Gastrocnemius medialis (tissue), 3 donors: ENCODE measurements around the genes SEMA5A and TAS2R1.

DNA sequence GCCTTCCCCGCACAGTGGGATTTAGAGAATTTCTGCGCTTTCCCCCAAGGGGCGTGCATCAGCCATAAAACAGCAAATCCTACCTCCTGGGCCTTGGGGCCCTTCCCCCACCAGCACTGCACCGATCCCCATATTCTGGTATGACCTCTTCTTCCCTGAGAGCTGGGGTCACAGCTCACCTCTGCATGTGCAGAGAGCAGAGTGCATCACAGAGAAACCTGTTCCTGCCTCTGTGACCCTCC is 308.3 kb upstream of the IRX1 start:
- PRO-cap, result no peak
- RAMPAGE, long total RNA, 3 experiments, result no peak in any of the 3 experiments

DNA sequence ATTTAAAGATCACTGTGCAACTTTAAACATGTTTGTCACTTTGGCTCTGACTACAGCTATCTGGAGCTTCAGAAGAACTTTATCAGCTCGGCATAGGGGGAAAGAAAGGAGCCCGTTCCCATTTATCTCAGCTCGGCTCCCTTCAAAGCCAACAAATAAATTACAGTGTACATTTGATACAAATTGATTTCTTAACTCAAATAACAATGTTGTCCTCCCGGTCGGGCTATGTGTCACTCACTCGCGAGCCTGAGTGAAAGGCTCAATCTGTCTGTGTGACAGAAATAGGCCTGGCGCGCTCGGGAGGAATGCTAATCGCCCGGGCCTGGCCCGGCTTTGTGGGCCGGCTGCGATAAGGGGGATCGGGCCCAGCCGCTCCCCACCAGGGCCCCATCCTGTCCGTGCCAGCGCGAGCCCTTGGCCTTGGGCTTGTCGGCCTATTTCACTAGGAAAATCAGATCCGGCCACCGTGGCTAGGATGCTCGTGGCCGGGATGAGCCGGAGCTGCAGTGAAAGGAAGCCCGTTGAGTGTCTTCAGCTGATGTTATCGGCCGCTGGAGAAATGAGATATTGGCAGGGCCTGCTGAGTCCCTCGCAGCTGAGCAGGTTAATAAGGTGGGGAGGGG is 258.6 kb downstream of the IRX1 start:
- PRO-cap, result no peak
- RAMPAGE, long total RNA, 3 experiments, result no peak in any of the 3 experiments

GRCh38 chr5:4231309-4231640 is 635.6 kb downstream of the IRX1 start:
- PRO-cap, result no peak
- RAMPAGE, long total RNA, 3 experiments, result no peak in any of the 3 experiments

- PRO-cap, result no peak
- RAMPAGE, long total RNA, 3 experiments, result no peak in any of the 3 experiments
Measured at GRCh38 chr5:5271805-5272230, 131.7 kb downstream of the ADAMTS16 start.

- PRO-cap, result no peak
- RAMPAGE, long total RNA, 3 experiments, result no peak in any of the 3 experiments
Measured at GRCh38 chr5:5834947-5835429, 412.5 kb downstream of the ICE1 start.

- PRO-cap, result no peak
- RAMPAGE, long total RNA, 3 experiments, result no peak in any of the 3 experiments
Measured at GRCh38 chr5:6332738-6333165, 45.6 kb downstream of the MED10 start.

DNA sequence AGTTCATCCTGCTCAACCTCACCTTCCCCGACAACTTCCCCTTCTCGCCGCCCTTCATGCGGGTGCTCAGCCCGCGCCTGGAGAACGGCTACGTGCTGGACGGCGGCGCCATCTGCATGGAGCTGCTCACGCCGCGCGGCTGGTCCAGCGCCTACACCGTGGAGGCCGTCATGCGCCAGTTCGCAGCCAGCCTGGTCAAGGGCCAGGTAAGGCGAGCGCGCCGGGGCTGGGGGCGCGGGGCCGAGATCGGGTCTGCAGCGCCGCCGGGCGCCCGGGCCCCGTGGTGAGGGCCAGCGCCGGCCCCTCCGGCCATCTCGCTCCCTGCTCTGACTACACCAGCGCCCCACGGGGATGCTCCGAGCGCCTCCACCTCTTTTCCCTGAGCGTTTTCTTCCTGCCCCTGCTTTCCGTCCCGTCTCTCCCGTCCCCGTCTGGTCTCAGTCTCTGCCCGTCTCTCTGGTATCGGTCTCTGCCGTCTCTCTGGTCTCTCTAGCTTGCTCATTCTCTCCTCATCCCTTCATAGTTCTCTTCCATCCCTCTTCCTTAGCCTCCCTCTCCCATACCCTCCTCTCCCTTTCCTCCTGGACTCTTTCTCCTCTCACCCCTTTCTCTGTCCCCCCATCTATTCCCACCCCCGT is 502 bp downstream of the UBE2QL1 start:
- PRO-cap, result bidirectional peak, plus-strand start at position 183 of the sequence, minus-strand start at position 141 of the sequence
- RAMPAGE, long total RNA, 3 experiments, result no peak in any of the 3 experiments

DNA sequence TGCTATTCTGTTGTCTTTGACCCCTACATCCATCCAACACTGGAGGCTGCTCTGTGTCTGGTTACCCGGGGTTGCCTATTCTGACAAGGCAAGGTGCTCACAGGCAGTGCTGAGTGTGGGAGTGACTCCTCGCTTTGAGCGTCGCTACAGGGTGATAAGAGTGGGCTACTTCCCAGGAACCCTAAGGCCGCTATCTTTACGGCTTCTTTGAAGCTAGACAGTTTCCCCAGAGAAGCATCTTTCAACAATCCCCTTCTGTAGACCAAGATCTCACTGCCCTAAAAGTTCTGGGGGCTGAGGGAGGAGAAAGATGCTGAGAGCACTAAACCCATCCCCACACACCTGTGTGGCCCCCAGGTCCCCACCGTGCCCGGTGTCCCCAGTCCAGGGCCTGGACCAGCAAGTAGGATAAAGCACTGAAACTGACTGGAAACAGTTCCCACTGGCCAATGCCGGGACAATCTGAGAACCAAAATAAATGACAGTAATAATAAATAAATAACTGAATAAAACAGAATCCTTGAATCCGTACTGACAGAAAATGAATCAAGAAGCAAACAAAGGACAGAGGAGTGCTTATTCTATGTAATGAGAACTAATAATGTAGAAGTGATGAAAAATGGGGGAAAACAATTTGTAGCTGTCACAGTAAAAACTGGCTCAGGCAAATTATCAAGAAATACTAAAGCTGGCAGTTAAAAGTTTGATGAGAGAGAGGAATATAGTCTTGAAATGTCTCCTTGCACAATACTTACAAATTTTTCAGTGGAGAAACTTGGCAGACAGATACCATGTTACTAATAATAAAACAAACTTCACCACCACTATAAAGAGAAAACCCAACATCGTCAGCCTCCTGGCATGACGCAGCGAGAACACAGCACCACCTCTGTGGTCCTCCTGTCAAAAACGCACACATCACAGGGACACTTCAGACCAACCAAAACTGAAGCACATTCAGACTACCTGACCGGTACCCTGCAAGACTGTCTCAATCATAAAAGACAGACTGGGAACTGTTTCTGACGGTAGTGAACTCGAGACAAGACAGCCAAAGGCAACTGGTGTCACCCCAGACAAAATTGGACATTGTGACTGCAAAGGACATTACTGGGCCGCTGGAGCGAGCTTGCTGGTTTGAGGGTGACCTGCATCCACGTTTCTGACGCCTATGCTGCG is 34.8 kb downstream of the NSUN2 start:
- PRO-cap, result no peak
- RAMPAGE, long total RNA, 3 experiments, result no peak in any of the 3 experiments

DNA sequence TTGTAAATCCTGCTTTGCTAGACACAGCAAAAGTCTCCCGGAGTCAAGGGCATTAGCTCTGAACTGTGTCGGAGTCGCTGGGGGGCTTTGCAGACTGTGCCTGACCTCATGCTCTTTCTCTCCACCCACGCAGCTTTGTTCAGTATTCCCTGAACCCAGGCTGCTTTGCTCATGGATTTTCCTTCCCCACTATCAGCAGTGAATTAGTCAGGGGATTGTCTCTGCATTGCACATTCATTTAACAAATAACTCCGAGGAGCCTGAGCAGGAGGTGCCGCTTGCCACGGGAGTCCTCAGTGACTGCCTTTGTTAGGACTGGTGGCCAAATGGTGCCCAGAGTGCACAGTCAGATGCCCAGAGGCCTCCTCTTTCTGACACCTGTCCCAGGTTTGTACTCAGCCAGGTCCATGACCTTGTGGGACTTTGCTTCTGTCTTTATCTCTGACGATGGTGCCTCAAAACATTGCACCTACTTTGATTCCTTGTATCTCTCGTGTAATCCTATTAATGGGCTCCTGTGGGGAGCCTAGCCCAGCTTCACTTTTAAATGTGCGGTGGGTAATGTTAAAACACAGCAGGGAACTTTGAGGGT is 4.3 kb downstream of the SRD5A1 start:
- PRO-cap, result no peak
- RAMPAGE, long total RNA, 3 experiments, result no peak in any of the 3 experiments

GRCh38 chr5:6712831-6713122 is 455 bp upstream of the TENT4A start:
- PRO-cap, result bidirectional peak, plus-strand start at chr5:6712982, minus-strand start at chr5:6712868; bidirectional peak, plus-strand start at chr5:6713073, minus-strand start at chr5:6713013
- RAMPAGE, long total RNA, 3 experiments, result no peak in any of the 3 experiments

DNA sequence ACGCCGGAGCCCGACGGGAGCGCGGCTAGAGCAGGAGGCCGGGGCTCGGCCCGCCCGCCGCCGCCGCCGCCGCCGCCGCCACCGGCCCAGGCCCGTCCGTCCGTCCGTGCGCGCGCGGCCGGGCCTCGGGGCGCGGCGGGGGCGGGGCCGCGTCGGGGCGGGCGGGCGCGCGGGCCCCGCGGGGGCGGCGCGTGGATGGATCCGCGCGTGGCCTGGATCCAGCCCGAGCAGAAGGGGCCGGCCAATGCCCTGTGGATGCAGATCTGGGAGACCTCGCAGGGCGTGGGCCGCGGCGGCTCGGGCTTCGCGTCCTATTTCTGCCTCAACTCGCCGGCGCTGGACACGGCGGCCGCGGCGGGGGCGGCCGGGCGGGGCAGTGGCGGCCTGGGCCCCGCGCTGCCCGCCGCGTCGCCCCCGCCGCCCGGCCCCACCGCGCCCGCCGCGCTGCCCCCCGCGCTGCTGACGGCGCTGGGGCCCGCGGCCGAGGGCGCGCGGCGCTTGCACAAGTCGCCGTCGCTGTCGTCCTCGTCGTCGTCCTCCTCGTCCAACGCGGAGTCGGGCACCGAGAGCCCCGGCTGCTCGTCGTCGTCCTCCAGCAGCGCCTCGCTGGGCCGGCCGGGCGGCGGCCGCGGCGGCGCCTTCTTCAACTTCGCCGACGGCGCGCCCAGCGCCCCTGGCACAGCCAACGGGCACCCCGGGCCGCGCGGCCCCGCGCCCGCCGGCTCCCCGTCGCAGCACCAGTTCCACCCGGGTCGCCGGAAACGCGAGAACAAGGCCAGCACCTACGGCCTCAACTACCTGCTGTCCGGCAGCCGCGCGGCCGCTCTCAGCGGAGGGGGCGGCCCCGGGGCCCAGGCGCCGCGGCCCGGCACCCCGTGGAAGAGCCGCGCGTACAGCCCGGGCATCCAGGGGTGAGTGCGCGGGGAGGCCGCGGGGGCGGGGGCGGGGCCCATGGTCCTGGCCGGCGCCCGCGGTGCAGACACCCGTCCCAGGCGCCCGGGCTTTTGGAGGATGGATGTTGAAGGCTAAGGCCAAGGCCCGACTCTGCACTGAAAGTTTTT is 887 bp downstream of the TENT4A start:
- PRO-cap, result bidirectional peak, plus-strand start at position 230 of the sequence, minus-strand start at position 100 of the sequence
- RAMPAGE, long total RNA, 3 experiments, result no peak in any of the 3 experiments

DNA sequence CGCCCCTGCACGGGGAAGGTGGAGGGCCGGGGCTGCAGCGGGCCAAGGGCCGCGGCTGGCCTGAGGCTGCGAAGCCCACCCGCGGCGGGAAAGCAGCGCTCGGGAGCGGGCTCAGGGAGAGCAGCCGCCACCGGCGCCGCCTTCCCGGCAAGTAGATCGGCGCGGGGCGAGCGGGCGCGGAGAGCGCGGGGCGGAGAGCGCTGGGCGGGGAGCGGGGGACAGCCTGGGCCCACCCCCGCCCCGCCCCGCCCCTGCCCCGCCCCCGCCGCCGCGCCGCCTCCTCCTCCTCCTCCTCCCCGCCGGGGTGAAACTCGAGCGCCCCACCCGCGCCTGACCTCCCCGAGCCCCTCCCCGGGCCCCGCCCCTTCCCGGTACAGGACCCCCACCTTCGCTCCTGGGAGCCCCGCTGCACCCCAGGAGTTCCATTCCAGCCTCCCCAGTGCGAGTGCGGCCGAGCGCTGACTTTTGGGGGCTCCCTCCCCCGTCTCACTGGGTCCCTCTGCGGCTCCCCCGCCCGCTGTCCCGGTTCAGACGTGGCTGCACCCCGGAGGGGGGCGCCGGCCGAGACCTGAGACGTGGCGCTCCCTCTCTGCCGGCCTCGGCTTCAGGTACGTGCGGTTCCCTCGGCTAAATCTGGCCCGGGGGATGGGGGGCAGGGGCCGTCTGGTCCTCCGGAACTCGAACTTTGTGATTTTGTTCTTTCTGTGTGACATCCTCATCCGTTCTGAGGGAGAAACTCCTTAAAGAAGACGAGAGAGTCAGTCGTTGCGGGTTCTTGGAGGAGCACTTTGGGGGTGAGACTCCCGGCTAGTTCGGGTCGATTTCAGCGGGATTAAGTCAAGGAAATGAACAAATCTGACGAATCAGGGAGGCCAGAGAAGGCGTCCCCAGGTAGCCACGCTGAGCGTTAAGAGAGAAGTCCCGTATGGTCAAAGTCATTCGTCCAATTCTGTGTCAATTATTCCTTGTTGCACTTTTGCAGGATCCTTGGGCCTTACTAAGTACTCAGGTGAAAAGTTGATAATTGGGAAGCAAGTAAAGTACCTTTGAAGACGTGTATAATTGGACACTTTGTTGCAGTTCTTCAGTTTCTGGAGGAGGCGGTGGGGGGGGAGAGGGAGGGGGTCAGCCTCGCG is at the start of gene SEMA5A:
Gene SEMA5A, minus strand, starts transcription at position 153 of the 1,136 bp plus-strand sequence.
- PRO-cap, result bidirectional peak, plus-strand start at position 293 of the sequence, minus-strand start at position 153 of the sequence
- RAMPAGE, long total RNA, 3 experiments, result start-site peak on the plus strand in 3 of 3 experiments, centred at positions 360 to 394 of the sequence, 6 to 7 reads per replicate

GRCh38 chr5:9630258-9630773 is at the start of gene TAS2R1:
Gene TAS2R1, minus strand, starts transcription at chr5:9630351.
- PRO-cap, result no peak
- RAMPAGE, long total RNA, 3 experiments, result no peak in any of the 3 experiments

DNA sequence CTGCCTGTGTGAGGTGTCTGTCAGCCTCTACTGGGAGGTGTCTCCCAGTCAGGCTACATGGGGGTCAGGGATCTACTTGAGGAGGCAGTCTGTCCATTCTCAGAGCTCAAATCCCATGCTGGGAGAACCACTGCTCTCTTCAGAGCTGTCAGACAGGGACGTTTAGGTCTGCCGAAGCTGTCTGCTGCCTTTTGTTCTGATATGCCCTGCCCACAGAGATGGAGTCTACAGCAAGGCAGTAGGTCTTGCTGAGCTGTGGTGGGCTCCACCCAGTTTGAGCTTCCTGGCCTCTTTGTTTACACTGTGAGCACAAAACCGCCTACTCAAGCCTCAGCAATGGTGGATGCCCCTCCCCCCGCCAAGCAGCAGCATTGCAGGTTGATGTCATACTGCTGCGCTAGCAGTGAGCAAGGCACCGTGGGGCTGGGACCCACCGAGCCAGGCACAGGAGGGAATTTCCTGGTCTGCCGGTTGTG is 233.2 kb downstream of the ATPSCKMT start:
- PRO-cap, result no peak
- RAMPAGE, long total RNA, 3 experiments, result no peak in any of the 3 experiments

DNA sequence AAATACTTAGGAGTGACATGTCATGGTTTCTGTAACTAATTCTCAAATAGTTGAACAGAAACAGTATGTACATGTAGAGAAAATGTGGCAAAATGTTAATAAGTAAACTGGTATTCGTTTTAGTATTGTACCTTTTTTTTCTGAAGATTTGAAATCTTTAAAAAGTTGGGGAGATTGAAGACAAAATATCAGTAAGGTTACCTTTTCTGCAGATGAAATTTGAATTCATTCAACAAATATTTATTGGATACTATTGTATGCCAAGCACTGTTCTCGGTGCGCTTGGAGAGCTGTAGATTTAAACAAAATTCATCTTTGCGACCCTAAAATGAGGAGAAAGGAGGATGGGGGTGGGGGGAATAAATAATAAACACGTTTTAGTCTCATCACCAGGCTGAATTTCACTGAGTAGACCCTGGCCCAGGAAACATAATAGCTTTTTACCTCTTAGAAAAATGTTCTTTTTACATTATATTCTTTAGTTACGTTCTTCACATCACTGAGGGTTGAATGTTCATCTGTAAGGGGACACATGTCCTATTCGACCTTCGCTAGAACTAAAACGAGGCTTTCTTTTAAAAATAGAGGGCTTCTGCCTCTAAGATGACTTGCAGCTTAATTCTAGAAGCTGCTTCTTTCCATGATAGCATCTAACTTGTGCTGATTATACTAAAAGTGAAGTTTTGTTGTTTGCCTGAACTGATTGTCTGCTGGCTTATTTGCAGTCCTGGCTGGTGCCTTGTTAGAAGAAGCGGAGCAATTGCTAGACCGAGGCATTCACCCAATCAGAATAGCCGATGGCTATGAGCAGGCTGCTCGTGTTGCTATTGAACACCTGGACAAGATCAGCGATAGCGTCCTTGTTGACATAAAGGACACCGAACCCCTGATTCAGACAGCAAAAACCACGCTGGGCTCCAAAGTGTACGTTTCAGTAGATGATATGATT is 5.4 kb downstream of the CCT5 start:
- PRO-cap, result no peak
- RAMPAGE, long total RNA, 3 experiments, result no peak in any of the 3 experiments

DNA sequence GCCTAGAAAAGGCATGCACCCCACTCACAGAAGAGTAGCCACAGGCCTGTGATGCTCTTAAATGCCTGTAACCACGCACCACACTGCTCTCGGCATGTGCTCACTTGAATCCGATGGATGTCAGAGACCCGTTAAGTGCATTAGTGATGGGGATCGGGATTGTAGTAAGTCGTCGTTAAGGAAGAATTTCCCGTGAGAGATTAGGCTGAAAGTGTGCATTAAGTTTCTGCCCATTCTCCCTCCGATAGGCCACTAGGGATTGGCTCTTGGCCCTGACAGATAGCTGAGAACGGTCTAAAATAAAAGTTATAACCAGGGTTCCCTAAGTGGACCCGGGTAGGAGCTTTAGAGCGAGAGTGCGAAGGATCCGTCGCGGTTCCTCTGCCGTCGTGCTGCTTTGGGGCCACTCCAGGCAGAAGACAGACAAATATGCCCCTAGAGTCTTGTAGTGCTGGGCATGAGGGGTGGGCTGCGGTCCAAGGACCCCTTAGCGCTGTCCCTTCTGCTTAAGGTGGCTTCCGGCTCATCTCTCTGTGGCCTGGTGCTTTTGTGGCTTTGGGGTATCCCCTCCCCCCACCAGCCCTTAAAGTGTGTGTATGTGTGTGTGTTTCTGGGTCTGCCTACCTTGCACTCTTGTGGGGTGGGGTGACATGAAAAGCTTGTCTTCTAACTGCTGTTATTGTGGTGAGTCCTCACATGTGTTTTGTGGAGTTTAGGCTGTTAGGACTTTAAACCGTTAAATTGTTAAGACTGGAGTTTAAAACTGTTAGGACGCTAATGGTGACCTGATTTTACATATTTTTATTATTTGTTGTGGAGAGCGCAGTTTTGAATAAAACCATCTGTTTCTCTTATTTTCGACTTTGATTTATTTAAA is 23.4 kb downstream of the MARCHF6 start:
- PRO-cap, result no peak
- RAMPAGE, long total RNA, 3 experiments, result no peak in any of the 3 experiments

DNA sequence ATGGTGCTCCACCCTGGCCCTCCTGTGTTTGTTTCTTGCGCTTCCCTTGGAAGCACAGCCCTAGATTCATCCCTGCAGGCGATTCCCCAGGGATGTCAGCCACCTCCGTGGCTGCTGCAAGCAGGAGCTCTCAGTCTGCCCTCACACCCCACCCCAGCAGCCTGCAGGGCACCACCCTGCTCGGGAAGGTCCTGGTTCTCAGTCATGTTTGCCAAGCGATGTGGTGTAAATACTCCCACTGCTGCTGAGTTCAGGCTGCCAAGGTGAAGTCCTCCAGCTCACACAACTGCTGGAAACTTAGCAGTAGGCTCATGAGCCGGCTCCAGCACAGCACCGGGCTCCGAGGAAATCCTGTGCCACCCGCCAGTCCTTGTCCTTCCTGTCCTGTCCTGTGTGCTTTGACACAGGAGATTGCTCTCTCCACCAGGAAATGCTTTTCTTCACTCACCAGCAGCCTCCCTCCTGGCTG is 16.2 kb downstream of the ROPN1L start:
- PRO-cap, result no peak
- RAMPAGE, long total RNA, 3 experiments, result no peak in any of the 3 experiments

GRCh38 chr5:10562608-10563034 is 1.2 kb upstream of the ANKRD33B start:
- PRO-cap, result no peak
- RAMPAGE, long total RNA, 3 experiments, result no peak in any of the 3 experiments

DNA sequence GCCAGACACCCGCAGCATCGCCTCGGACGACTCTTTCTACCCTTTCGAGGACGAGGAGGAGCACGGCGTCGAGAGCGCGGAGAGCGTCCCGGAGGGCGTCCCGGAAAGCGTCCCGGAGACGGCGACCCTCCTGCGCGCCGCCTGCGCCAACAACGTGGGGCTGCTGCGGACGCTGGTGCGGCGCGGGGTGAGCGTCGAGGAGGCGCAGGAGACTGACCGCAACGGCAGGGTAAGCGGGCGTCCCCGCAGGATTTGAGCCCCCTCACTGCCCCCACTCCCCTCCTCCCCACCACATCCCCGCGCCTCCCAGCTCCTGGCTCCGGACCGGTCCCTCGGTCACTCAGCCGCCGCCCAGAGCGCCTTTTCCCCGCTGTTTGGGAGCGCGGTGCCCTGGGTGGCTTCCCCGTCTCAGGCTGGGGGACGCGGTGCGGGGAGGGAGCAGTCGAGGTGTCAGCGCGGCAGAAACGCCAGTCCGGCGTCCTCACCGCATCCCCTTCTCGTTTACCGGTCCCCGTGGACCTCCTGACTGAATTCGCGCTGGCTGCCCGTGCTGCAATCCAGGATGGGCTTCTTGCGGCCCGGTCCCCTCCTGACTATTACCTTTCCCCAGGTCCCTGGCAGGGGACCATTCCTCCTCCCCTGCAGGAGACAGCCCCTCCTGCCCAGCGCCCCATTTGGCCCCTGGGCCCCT is 880 bp downstream of the ANKRD33B start:
- PRO-cap, result no peak
- RAMPAGE, long total RNA, 3 experiments, result no peak in any of the 3 experiments

DNA sequence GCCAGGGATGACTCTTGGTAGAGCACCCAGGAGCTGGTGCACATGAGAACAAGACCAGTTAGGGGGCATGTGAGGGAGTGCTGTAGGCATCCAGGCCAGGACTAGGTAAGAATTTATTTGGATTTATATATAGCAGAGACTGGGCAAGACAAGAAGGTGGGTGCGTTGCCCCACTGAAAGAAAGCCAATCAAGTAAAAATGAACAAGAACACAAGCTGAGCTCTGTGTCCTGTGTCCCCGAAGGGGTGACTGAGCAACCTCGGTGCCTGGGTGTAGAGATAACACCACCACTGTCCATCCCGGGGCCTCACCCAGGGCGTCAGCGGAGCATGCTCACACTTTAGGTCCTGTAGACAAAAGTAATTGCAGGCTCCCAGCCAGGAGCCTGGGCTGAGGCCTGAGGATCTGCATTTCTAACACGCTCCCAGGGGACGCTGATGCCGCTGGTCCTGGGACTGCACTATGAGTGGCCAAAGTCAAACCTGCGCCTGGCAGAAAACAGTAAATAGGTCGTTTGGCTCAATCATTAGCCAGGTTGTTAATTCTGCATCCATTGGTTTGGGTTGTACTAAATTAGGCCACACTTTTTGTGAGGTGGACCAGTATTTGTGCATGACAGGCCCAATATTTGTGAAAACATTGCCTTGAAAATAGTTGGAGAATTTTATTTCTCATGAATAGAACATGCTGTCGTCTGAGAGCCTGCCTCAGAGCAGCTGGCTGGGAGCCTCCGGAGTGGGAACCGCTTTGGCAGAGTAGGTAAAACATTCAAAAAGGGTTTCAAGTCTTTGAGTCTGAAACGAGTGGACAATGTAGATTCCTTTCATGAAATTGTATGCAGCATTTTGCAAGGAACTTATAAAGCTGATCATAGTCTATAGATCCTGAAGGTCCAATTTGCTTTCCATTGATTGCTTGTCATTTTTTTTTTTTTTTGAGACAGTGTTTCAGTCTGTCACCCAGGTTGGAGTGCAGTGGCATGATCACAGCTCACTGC is 38.3 kb downstream of the ANKRD33B start:
- PRO-cap, result unidirectional peak, minus-strand start at position 251 of the sequence
- RAMPAGE, long total RNA, 3 experiments, result no peak in any of the 3 experiments